REH cell (cell line): ENCODE data around the genes MKRN3 and NDN.

GRCh38 chr15:20226246-20226577 lies 315.4 kb downstream of the GOLGA6L6 start:
- PRO-cap = no peak

- PRO-cap = no peak
Measured at GRCh38 chr15:20247679-20248054, 293.9 kb downstream of the GOLGA6L6 start.

DNA sequence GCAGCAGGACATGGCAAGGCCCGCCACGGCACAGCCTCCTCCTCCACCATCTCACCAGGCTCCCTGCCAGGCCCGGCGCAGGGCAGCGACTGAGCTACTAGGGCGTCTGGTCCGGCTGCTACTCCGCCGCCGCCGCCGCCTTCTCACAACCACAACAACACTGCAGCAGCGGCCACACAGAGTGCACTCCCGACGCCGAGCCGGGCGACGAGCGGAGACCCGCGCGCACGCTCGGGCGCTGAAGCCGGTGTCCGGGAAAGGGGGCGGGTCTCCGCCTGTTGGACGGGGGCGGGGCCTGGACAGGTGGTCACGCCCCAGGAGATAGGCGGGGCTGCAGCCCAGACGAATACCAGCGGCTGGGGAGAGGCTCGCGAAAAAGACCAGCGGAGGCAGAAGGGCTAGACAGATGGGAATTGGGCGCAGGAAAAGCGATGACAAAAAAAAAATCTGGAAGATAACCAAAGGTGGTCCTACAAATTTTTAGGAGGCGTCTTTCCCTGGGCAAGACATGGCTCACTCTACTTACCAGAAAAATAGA lies 110.1 kb downstream of the POTEB2 start:
- PRO-cap = no peak

DNA sequence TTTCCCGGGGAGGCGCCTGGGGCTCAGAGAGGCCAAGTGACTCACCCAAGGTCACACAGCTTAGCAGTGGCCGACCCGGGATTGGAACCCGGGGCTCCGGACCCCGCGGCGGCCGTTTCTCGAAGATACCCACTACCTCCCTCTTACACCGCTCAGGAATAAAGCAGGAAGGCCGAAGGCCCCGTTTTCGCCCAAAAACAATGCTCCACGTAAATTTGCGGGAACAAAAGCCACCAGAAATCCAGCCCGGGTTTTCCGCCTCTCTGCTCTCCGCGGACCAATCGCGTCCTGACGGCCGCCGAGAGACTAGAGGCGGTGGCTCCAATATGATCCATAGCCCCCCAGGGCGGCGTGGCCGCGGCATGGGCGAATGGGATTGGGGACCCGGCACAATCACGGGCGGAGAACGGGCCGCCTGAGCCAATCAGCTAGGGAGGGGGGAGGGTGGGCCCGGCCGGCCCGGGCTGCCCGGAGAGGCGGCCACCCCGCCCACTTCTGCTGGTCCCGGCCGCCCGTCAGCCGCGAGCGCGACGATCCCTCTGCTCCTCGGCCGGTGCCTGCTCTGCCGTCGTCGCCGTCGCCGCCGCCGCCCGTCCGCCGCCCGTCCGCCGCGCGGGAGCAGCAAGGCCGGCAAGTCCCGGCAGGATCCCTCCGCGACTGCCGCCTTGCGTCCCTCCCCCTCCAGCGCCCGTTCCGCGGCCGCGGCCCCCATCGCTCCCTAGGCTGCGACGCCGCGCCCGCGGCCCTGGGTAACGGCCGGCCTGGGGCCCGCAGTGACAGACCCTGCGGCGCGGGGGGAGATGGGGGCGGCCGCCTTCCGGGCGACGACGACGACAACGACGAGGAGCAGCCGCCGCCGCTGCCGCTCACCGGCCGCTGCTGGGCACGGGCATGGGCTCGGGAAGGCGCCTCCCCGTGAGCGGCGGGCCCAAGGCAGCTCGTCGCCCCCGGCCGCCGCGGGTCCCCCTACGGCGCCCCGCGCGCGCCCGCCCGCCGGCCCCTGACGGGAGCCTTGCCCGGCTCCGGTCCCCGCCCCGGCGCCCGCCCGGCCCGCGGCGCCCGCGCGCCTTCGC lies 163.2 kb downstream of the OR4N4 start:
- PRO-cap = unidirectional peak, plus-strand start at position 602 of the sequence

DNA sequence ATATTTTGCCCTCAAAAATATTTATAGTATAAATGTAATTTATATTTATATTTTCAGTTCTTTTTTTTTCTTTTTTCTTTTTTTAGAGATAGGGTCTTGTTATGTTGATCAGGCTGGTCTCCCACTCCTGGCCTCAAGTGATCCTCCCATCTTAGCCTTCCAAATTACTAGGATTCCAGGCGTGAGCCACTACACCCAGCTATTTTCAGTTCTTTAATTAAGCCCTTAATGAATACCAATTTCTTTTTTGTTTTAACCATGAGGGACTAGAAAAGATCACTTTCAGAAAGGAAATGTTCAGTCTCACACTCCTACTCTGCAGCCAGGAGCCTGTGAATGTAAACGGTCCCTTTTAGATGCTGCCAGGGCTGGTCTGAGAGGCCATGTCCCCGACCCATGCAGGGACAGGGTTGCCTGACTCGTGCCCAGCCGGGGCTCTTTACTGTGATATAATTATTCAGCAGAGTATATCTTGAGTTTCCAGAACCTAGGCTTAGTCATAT lies 10.0 kb downstream of the NIPA1 start:
- PRO-cap = no peak

- PRO-cap = no peak
Measured at GRCh38 chr15:22845026-22845492, 6.6 kb downstream of the NIPA2 start.

- PRO-cap = no peak
Measured at GRCh38 chr15:22869353-22870413, 31.2 kb downstream of the NIPA2 start.

GRCh38 chr15:23565249-23565854 lies at the start of gene MKRN3:
Gene MKRN3 (plus strand): TSS chr15:23565674.
- PRO-cap = bidirectional peak, plus-strand start at chr15:23565674, minus-strand start at chr15:23565527

GRCh38 chr15:23687192-23687609 lies at the start of gene NDN:
Gene NDN (minus strand): TSS chr15:23687305.
- PRO-cap = no peak

- PRO-cap = no peak
Measured at GRCh38 chr15:23856898-23857398, 169.8 kb upstream of the NDN start.

GRCh38 chr15:24101460-24102026 lies 414.4 kb upstream of the NDN start:
- PRO-cap = no peak

GRCh38 chr15:24852172-24852738 lies 102.5 kb upstream of the SNRPN start:
- PRO-cap = no peak

- PRO-cap = no peak
Measured at GRCh38 chr15:25399468-25400020, 39.3 kb downstream of the UBE3A start.

DNA sequence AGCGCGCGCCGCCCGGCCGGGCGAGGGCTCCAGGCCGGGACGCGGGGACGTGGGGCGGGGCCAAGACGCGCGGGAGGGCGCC lies 71 bp upstream of the UBE3A start:
- PRO-cap = no peak

- PRO-cap = no peak
Measured at GRCh38 chr15:25568947-25569173, 130.0 kb upstream of the UBE3A start.

DNA sequence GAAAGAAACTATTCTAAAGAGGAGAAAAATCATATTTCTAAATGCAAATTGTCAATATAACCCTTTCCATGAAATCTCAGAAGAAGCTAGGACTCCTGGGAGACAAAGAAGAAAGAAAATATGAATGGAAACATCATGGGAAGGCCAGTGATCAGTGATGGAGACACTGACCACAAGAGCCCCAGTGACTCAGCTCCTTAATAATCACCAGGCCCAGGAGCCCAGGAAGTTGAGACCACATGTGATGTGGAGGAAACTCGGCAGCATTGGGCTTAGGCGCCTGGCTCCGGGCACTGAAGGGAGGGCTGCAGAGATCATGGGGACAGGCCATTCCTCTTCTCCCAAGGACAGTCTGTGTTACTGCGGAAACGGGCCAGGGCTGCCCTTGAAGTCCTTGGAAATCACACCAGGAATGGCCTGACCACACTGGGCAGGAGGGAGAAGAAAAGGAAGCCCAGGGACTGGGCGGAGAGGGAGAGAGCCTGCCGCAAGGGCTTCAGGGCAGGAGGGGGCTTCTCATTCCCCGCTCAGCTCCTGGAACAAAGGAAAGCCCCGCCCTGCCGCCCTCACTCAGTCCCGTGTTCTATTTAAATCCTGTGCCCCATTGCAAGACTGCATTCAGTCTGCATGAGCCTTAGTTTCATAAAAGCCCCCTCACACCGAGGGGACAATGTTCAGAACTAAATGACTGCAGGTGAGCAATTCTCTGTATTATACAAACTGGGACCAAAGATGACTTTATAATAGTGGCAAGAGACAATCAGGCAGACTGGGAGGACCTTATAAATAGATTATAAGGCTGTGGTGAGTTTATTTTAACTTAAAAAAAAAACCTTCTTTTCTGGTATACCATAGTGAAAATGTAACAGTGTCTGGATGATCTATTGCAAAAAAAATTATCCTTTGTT lies 205.3 kb upstream of the UBE3A start:
- PRO-cap = no peak

DNA sequence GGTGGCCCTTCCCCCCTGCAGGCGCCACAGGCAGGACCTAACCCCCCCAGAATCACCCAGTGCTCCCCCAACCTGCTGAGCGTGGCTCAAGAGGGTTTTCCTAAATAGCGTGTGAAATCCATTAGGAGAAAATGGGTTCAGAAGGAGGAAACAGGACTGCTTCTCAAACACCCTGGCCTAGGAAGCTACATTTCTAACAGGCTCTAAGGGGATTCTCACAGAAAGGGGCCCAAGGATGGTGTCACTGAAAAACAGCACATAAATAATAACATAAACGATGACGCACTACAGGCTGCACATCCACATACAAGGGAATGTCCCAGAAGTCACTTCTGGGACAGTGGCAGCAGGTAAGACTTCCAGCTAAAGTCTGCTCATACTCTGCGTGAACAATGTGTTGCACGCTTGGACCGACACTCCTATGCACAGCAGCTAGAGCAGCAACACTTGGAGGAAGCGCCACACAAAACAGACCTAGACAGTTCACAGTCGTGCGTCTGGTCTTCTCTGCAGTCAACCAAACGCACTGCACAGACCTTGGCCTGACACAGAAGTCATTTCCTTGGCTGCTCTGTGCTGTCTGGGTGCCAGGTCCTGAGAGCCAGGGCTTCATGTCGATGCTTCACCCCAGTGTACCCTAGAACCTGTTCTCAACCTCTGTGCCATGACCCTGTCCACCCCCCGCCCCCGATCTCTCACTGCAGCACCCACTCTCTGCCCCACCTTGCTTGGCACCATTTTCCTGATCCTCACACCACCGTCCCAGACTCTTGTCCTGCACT lies 3.4 kb downstream of the ATP10A start:
- PRO-cap = no peak

DNA sequence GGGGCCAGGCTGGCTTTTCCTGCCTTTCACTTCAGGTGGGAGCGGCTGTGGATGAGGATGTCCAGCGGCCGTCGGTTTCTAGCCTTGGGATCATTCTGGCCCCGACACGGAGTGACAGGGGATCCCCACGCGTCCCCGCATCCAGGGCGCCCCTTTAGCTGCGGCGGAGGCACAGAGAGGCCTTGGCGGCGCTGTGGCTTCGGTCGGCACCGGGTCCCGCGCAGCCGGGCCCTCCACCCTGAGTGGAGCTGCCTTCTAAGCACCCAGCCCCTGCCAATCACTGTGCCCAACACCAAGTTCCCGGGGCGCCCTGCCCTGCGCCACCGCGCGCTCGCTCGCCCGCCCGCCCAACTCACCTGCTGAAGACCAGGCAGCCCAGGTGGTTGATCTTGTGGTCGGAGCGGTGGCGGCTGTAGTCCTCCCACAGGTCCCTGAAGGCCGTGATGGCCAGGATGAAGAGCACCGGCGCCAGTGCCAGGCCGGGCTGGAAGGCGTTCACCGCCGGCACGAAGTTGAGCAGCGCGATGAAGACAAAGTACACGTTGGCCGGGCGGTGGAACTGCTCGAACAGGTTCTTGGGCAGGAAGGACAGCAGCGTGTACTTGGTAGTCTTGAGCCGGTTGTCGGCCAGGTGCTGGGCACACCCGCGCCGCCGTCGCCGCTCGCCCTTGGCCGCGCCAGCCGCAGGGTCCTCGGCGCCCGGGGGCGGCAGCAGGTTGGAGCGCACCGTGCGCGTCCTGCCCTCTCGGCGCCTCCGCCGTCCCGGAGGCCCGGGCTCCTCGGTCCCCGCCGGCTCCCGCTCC lies 634 bp downstream of the ATP10A start:
- PRO-cap = bidirectional peak, plus-strand start at position 292 of the sequence, minus-strand start at position 244 of the sequence; bidirectional peak, plus-strand start outside the sequence, minus-strand start at position 768 of the sequence

GRCh38 chr15:25971101-25971574 lies 108.0 kb upstream of the ATP10A start:
- PRO-cap = no peak

DNA sequence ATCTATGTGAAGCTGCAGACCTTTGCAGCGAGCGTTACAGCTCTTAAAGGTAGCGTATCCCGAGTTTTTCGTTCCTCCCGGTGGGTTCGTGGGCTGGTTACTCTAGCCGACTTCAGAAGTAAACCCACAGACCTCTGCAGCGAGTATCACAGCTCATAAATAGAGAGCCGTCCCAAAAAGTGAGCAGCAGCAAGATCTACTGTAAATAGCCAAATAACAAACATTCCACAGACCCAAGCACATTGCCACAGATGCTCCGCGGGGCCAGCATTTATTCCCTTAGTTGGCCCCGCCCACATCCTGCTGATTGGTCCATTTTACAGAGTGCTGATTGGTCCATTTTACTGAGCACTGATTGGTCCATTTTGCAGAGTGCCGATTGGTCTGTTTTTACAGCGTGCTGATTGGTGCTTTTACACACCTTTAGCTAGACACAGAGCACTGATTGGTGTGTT lies 17.2 kb upstream of the GABRB3 start:
- PRO-cap = no peak